Liver (tissue), 9 donors: Measurements from ENCODE around the genes EIF2AK4 and GCHFR.

- PRO-cap, 5 experiments, result peak in 3 of 5 experiments; most common plus-strand start chr15:39364092 (in 1); most common minus-strand start chr15:39363889 (in 3)
- RAMPAGE, long total RNA, 2 experiments, result no peak in any of the 2 experiments
- RRBS, result no CpG with 5 or more reads among the region's 8 CpGs
Observed at GRCh38 chr15:39363575-39364183, 217.2 kb upstream of the THBS1 start.

DNA sequence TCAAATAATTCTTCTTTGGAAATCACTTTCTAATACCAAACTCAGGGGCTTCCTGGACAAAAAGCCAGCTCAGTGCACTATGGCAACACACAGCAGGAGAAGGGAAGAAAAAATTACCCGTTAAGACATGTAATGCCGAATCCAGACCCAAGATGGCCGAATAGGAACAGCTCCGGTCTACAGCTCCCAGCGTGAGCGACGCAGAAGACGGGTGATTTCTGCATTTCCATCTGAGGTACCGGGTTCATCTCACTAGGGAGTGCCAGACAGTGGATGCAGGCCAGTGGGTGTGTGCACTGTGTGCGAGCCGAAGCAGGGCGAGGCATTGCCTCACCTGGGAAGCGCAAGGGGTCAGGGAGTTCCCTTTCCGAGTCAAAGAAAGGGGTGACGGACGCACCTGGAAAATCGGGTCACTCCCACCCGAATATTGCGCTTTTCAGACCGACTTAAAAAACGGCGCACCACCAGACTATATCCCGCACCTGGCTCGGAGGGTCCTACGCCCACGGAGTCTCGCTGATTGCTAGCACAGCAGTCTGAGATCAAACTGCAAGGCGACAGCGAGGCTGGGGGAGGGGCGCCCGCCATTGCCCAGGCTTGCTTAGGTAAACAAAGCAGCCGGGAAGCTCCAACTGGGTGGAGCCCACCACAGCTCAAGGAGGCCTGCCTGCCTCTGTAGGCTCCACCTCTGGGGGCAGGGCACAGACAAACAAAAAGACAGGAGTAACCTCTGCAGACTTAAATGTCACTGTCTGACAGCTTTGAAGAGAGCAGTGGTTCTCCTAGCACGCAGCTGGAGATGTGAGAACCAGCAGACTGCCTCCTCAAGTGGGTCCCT, 160.2 kb upstream of the THBS1 start:
- PRO-cap, 5 experiments, result no peak in any of the 5 experiments
- RAMPAGE, long total RNA, 2 experiments, result no peak in any of the 2 experiments
- RRBS, result no CpG with 5 or more reads among the region's 33 CpGs

GRCh38 chr15:39430039-39430881, 150.6 kb upstream of the THBS1 start:
- PRO-cap, 5 experiments, result no peak in any of the 5 experiments
- RAMPAGE, long total RNA, 2 experiments, result no peak in any of the 2 experiments
- RRBS, result no CpG with 5 or more reads among the region's 7 CpGs

- PRO-cap, 5 experiments, result no peak in any of the 5 experiments
- RAMPAGE, long total RNA, 2 experiments, result no peak in any of the 2 experiments
- RRBS, result no CpG with 5 or more reads among the region's 28 CpGs
Observed at GRCh38 chr15:39582125-39582864, 1.4 kb downstream of the THBS1 start.

DNA sequence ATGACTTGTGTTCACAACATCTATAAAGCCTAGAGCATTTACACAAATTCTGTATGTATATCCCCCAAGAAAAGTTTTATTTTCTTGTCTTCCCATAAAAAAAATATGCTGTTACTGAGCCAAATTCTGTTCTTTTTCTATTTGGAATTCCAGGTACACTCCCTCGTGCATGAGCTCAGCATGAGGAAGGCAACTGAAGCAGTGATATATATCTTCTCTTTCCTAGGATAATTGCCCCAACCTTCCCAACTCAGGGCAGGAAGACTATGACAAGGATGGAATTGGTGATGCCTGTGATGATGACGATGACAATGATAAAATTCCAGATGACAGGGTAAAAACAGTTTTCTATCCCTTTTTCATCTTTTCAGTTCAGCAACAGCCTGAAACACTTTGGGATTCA, 9.4 kb downstream of the THBS1 start:
- PRO-cap, 5 experiments, result no peak in any of the 5 experiments
- RAMPAGE, long total RNA, 2 experiments, result no peak in any of the 2 experiments
- RRBS, result no CpG with 5 or more reads among the region's 2 CpGs

DNA sequence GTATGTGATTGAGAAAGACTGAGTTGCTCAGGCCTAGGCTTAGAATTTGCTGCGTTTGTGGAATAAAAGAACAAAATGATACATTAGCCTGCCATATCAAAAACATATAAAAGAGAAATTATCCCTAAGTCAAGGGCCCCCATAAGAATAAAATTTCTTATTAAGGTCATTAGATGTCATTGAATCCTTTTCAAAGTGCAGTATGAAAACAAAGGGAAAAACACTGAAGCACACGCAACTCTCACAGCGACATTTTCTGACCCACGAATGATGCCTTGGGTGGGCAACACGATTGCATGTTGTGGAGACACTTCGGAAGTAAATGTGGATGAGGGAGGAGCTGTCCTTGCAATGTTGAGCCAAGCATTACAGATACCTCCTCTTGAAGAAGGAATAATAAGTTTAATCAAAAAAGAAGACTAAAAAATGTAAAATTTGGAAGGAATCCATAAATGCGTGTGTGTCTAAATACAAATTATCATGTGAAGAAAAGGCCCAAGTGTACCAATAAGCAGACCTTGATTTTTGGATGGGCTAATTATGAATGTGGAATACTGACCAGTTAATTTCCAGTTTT, 16.8 kb downstream of the THBS1 start:
- PRO-cap, 5 experiments, result no peak in any of the 5 experiments
- RAMPAGE, long total RNA, 2 experiments, result no peak in any of the 2 experiments
- RRBS, result no CpG with 5 or more reads among the region's 7 CpGs

DNA sequence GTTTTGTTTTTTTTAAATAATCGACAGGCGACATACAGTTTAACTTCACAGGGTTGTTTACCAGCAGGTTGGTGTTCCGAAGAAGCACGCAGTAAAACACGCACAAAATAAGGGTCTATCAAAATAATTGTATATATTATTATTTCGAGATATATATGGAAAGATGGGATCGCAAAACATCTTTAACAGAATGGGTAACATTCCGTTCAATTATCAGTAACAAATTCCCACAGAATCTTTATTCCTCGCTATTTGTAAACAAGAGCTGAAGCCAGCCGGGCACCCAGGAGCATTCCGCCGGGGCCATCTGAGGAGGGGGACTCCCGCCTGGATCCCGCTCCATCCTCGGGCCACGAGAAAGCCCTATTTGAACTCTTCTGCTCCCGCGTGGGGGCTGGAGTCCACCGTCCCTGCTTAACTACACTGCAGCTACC, 768 bp downstream of the GPR176 start:
- PRO-cap, 5 experiments, result no peak in any of the 5 experiments
- RAMPAGE, long total RNA, 2 experiments, result no peak in any of the 2 experiments
- RRBS, result no CpG with 5 or more reads among the region's 19 CpGs

DNA sequence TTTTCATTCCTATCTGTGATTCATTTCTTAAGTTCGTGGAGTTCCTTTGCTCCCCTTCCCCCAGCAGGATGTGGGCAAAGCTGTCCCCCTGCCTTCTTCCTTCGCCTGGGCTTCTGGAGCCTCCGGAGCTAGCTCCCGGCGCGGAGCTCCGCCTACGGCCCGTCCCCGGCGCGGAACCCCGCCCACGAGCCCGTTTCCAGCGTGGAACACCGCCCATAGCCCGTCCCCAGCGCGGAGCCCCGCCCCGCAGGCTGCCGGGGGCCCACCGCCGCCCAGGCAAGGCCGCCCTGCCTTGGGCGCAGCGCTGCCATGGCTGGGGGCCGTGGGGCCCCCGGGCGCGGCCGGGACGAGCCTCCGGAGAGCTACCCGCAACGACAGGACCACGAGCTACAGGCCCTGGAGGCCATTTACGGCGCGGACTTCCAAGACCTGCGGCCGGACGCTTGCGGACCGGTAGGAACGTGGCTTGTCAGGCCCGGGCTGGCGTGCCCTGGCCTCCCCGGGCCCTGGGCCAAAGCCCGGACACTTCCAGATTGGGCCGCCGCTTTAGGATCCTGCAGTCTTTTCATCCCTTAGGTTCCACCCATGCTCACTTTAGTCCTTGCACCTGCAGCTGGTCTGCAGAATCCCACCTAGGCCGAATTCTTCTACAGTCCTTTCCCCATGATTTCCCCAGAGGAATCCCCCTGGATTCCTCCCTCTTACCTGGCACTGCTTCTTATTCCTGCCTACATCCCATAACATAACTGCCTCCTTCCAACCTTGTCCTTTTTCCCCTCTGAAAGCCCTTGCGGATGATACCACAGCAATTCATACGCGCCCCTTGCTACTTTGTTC, at the start of gene EIF2AK4:
Gene EIF2AK4, plus strand, starts transcription at position 229 of the 837 bp plus-strand sequence.
- PRO-cap, 5 experiments, result peak in 5 of 5 experiments; most common plus-strand start position 229 of the sequence (in 5); most common minus-strand start position 103 of the sequence (in 5)
- RAMPAGE, long total RNA, 2 experiments, result start-site peak on the plus strand in 1 of 2 experiments, centred at position 278 of the sequence, 206 reads per replicate
- RRBS, result under 1% methylated on average over 28 of the region's 57 CpGs

DNA sequence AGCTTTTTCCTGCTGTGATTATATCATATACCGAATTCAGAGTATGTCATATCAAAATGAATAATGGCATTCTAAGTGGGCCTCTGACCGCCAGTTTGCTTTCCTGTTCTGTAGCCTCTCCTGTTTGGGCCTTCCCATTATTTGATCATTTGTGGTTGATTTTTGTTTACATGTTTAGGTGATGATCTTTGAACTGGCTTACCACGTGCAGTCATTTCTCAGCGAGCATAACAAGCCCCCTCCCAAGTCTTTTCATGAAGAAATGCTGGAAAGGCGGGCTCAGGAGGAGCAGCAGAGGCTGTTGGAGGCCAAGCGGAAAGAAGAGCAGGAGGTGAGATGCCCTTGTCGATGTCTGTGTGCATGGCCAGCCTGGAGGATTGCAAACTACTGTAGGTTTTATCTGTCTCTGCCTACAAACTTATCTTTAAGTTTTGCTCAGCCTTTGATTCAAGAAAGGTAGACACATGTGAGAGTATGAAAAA, 15.1 kb downstream of the EIF2AK4 start:
- PRO-cap, 5 experiments, result no peak in any of the 5 experiments
- RAMPAGE, long total RNA, 2 experiments, result no peak in any of the 2 experiments
- RRBS, result no CpG with 5 or more reads among the region's 7 CpGs

DNA sequence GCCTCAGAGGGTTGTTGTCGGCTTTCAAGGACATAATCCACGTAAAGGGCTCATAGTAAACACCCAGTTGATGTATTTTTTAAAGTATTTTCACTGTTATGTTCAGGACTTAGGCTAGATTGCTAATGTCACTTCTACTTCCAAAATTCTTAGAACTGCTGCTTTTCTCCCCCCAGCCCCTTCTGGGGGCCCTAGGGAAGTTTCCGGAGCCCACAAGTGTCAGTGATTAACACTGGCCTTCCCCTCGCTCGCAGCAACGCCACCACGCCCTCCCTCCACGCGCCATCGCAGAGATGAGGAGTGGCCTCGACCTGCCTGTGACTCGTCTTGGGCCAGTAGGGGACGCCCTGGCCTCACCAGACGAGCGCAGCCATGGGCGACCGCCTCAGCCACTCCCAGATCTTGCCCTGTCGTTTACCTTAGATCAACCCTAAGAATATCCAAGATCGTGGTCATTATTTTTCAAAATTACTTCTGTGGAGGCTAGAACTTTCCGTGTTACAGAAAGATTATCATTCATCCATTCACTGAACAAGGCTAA, 6.0 kb upstream of the SRP14 start:
- PRO-cap, 5 experiments, result peak in 1 of 5 experiments; most common minus-strand start position 184 of the sequence (in 1)
- RAMPAGE, long total RNA, 2 experiments, result no peak in any of the 2 experiments
- RRBS, result no CpG with 5 or more reads among the region's 20 CpGs

DNA sequence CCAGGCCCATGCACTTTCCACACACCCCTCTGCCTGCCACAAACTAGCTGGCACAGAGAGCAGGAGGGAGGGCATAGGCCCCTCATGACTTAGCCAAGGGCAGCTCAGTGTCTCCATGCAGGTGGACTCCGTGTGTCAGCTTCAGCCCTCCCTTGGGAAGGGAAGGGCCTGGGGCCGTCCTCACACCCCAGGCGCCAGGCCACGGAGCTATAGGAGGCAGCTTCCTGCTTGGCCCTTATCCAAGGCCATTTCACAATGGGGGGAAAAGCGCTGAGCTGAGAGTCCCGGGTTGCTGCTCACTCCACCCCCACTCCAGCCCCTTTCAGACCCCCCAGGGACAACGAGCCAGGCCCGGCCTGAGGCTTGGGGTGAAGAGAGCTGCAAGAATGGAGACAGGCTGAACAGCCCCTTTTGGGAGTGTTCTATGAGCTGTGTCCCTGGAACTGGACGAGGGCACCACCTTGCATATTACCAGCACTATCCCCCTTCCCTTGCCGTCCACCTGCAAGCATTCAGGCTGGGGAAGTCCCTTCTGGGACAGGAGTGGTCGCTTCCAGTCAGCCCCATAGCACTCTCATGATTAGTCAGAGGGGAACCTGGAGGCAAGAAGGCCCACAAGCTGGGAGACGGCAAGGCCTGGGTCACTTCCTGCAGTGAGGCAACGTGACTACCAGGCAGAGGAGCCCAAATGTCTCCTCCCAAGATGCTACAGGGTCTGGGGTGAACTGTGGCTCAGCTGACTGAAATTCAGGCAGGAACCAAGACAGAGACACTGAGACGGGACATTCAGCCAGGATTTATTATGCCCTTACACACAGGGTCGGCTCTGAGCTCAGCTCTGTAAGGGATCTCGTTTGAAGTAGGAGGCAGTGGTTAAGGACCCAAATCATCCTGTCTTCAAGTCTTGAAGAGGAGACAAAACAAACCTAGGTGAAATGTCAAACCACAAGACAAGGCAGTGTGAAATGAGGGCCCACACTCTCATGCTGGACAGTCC, 8.6 kb upstream of the SRP14 start:
- PRO-cap, 5 experiments, result peak in 4 of 5 experiments; most common plus-strand start position 785 of the sequence (in 2); most common minus-strand start position 582 of the sequence (in 3)
- RAMPAGE, long total RNA, 2 experiments, result no peak in any of the 2 experiments
- RRBS, result 29% methylated on average over 3 of the region's 16 CpGs

DNA sequence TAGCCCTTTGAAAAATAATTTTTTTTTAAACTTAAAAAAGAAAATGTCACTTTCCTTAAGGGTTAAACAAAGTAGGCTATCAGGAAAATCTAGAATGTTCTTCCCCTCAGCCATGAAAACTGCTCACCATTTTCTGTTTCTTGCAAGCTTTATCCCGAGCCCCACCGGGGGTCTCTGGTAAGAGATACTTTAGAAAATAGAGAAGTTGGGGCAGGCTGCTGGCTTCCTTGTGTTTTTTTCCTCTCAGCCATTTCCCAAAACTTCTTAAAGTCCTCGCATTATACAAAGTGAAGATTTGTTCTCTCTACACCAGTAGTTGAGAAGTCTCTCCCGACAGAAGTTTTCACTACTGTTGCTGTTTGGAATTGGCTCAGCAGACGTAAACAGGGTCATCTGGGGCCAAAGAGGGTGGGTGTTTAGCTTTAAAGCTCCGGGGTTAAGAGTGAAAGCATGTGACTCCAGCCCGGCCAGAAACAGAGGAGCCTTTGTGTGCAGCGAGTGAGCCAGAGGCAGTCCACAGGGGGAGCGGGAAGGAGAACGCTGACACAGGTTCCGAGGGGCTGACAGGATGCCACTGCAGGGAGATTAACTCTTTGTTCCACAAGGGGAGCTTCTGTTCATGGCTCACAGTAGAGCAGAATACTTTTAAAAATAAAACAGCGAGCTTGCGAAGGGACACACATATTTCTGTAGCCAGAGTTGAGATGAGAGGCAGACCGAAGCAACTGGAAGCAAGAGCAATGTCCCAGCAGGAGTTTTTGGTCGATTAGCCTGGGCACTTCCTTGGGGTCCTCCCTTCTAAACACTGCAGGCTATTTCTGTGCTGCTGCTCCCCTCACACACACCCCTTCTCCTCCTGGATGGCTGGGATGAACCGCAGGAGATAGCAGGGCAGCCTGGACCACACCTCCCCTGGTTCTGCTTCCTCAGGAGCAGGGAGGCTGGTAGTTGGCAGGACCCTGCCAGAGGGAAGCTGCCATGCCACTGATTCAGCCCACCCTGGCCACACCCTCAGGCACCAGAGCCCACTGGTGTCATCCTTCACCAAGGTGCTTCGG, 26.9 kb downstream of the BMF start:
- PRO-cap, 5 experiments, result peak in 5 of 5 experiments; most common plus-strand start position 512 of the sequence (in 4); most common minus-strand start position 348 of the sequence (in 3)
- RAMPAGE, long total RNA, 2 experiments, result no peak in any of the 2 experiments
- RRBS, result no CpG with 5 or more reads among the region's 17 CpGs

GRCh38 chr15:40097661-40098482, 10.8 kb downstream of the BMF start:
- PRO-cap, 5 experiments, result peak in 2 of 5 experiments; most common plus-strand start chr15:40098193 (in 2); most common minus-strand start chr15:40098046 (in 1)
- RAMPAGE, long total RNA, 2 experiments, result no peak in any of the 2 experiments
- RRBS, result no CpG with 5 or more reads among the region's 15 CpGs

DNA sequence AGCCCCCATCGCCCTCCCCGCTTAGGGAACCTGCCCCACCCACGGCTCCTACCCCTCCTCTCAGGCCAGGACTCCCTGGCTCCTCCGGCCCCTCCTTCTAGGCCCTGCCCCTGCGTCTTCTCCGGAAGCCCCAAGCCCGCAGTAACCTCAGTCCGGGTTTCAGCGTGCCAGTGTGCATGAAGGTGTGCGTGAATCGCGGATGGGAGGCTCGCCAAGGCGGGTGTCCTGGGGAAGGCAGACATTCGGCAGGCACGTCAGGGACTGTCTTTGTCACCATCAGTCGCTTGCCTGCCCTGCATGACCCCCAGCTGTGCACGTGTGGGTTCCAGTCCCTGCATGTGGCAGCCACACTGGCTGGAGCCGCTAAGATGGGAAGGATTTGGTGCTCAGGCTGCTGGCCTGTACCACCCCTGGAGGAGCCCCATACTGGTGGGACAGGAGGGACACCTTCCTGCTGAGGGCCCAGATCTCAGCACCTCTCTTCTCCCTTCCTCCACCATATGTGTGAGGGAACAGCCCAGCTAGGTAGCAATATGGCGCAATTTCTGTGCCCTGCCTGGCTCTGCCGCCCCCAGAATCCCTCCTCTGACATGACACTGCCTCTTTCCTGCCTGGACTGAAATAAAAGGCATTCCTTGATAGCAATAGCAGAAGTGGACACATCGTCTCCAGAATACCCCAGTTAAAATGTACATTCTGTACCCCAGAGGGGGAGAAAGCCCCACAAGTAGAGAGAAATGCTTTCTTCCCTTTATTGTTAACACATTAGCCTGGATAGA, 818 bp downstream of the DISP2 start:
- PRO-cap, 5 experiments, result no peak in any of the 5 experiments
- RAMPAGE, long total RNA, 2 experiments, result no peak in any of the 2 experiments
- RRBS, result 0% methylated on average over 1 of the region's 22 CpGs

DNA sequence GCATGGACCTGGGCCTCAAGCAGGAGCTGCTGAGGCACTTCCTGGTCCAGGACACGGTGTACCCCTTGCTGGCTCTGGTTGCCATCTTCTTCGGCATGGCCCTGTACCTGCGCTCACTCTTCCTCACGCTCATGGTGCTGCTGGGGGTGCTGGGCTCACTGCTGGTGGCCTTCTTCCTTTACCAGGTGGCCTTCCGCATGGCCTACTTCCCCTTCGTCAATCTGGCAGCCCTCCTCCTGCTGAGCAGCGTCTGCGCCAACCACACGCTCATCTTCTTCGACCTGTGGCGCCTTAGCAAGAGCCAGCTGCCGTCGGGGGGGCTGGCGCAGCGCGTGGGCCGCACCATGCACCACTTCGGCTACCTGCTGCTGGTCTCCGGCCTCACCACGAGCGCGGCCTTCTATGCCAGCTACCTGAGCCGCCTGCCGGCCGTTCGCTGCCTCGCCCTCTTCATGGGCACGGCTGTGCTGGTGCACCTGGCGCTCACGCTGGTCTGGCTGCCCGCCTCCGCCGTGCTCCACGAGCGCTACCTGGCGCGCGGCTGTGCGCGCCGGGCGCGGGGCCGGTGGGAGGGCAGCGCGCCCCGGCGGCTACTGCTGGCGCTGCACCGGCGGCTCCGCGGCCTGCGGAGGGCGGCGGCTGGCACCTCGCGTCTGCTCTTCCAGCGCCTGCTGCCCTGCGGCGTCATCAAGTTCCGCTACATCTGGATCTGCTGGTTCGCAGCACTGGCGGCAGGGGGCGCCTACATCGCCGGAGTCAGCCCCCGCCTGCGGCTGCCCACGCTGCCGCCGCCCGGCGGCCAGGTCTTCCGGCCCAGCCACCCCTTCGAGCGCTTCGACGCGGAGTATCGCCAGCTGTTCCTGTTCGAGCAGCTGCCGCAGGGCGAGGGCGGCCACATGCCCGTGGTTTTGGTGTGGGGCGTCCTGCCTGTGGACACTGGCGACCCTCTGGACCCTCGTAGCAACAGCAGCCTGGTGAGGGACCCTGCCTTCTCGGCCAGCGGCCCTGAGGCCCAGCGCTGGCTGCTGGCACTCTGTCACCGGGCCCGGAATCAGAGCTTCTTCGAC, 9.8 kb downstream of the DISP2 start:
- PRO-cap, 5 experiments, result peak in 5 of 5 experiments; most common minus-strand start position 659 of the sequence (in 4)
- RAMPAGE, long total RNA, 2 experiments, result no peak in any of the 2 experiments
- RRBS, result 3% methylated on average over 13 of the region's 95 CpGs

- PRO-cap, 5 experiments, result no peak in any of the 5 experiments
- RAMPAGE, long total RNA, 2 experiments, result no peak in any of the 2 experiments
- RRBS, result no CpG with 5 or more reads among the region's 25 CpGs
Observed at GRCh38 chr15:40506842-40507408, 36.1 kb downstream of the CHST14 start.

DNA sequence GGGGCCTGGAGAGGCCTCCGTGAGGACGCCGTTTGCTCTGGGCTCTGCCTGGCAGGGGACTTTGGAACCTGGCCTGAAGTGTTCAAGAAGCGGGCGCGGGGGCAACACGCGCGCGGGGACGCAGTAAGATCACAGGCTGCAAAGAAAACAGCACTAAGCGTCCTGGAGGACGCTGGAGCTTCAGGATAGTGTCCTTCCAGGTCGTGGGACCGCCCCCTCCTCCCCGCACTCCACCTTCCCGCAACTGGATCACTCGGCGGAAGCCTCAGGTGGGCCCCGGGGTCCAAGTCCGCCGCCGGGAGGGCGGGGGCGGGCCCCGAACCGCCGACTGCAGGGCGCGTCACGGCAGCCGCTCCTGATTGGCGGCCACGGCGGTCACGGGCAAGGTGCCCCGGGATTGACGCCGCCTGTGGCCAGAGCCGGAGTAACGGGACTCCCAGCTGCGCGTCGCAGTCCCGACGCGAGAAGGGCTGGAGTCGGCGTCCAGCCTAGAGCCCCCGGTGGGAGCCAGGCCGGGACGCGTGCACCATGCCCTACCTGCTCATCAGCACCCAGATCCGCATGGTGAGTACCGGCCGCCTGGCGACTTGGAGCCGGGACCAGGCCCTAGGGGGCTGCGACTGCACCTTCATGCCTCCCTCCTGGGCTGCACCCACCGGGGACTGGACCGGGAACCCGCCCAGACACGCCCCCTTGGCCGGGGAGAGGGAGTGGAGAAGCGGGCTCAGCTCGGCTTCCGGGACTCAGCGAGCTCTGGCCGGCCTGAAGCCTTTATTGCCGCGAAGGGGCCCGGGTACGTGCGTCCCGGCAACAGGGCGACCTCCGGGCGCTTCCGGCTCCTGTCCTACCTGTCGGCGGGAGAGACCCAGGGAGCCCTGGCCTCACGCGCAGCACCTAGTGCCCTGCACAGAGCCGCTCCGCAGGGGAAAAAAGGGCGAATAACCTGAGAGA, at the start of gene GCHFR:
Gene GCHFR, plus strand, starts transcription at position 416 of the 951 bp plus-strand sequence.
- PRO-cap, 5 experiments, result peak in 5 of 5 experiments; most common plus-strand start position 416 of the sequence (in 5); most common minus-strand start position 222 of the sequence (in 3)
- RAMPAGE, long total RNA, 2 experiments, result start-site peak on the plus strand in 2 of 2 experiments, centred at positions 433 to 743 of the sequence, 29 to 308 reads per replicate
- RRBS, result 2% methylated on average over 30 of the region's 86 CpGs

- PRO-cap, 5 experiments, result no peak in any of the 5 experiments
- RAMPAGE, long total RNA, 2 experiments, result no peak in any of the 2 experiments
- RRBS, result no CpG with 5 or more reads among the region's 35 CpGs
Observed at GRCh38 chr15:40953645-40954804, 754 bp downstream of the CHAC1 start.

GRCh38 chr15:40957142-40958083, 4.1 kb downstream of the CHAC1 start:
- PRO-cap, 5 experiments, result no peak in any of the 5 experiments
- RAMPAGE, long total RNA, 2 experiments, result no peak in any of the 2 experiments
- RRBS, result no CpG with 5 or more reads among the region's 13 CpGs

- PRO-cap, 5 experiments, result no peak in any of the 5 experiments
- RAMPAGE, long total RNA, 2 experiments, result no peak in any of the 2 experiments
- RRBS, result no CpG with 5 or more reads among the region's 4 CpGs
Observed at GRCh38 chr15:40972102-40972842, 19.0 kb downstream of the CHAC1 start.